RPMI7951 (cell line): ENCODE results near the genes C2orf92, TMEM131, CRACDL, MRPL30 and TXNDC9.

GRCh38 chr2:97669372-97669950 lies at the start of gene C2orf92:
TSS of gene C2orf92 (plus strand) at chr2:97669713.
- RAMPAGE, long total RNA: no peak

GRCh38 chr2:97995760-97996476 lies at the start of gene TMEM131:
TSS of gene TMEM131 (minus strand) at chr2:97995948.
- RAMPAGE, long total RNA: no peak

DNA sequence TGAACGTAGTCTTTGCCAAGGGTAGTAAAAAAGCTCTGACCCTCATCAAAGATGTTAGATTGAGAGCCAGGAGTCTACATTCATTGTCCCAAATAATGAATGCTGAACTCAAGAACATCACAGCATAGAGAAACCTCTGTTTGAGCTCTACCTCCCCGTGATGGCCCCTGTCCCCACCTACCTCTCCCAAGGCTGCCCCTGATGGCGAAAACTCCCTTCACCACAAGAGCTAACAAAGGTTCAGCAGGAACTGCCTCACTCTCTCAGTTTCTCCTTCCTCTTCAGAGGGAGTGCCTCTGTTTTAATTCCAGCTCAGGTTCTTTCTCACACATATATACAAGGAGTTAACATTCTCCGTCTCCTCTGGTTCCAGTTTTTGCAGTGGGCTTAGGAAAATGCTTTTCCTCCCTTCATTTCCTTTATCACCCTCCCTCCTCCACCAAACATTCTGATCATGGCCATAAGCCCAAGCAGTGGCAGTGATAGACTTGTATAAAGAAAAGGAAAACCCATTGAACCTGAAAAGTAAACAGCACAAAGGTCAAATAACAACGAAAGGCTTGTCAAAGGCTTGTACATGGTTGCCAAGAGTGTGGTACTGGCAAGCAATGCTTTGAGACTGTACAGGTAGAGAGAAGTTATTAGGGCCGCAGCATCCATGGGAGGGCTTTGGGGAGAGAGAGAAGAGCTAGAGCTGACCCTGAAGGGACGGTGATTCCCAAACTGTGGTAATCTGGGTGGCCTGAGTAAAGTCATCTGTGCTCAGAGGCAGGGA lies 2.3 kb upstream of the VWA3B start:
- RAMPAGE, long total RNA: no peak

DNA sequence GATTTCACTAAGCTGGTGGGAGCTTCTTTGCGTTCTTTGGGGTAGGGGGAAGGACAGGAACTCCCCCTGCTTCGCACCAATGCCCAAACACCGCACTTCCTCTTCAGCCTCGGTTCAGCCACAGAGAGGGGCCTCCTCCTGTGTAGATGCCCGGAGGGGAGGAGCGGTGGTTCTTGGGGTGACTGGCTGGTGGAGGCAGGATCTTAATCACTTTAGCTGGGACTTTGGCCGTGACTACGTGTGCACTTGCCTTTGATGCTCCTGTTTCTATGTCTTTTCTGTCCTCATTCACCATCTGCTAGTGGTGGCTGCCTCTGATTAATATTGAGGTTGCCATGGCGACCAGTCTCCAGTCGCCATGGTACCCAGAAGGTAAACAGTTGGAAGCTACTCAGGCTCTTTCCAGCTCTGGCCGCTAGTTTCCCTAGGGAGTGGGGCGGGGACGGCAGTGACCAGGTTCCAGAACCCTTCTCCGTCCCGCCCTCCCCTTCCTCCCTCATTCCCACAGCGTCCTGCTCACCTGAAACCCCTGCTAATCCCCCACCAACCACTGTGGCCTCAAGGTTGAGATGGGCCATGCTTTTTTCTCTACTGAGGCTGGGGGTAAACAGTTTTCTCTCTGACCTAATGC lies 1.9 kb downstream of the CNGA3 start:
- RAMPAGE, long total RNA: no peak

- RAMPAGE, long total RNA: no peak
Measured at GRCh38 chr2:98419779-98420563, 24.7 kb upstream of the INPP4A start.

DNA sequence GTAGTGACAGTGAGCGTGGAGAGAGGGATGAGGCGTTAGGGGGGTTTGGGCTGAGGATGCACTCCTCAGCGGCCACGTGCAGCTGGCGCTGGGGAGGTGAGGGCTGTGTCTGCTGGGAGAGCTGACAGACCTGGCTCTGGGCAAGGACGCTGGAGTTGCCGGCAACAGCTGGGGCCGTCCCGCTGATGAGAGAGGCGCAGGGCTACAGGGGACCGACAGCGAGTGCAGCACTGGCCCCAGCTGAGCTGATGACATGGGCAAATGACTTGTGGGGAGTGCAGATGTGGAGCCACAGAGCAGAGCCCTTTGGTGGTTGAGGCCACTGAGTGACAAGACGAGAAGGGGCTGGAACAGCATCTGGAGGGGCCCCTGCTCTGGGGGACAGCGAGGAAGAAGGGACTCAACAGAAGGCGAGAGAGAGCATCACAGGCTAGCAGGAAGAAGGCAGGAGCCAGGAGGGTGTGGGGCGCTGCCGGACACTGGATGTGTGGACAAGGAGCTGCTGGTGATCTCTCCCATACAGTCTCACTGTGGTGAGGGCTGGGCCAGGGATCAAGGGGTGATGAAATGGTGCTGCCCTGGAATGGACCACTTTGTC lies 38.3 kb downstream of the COA5 start:
- RAMPAGE, long total RNA: no peak

DNA sequence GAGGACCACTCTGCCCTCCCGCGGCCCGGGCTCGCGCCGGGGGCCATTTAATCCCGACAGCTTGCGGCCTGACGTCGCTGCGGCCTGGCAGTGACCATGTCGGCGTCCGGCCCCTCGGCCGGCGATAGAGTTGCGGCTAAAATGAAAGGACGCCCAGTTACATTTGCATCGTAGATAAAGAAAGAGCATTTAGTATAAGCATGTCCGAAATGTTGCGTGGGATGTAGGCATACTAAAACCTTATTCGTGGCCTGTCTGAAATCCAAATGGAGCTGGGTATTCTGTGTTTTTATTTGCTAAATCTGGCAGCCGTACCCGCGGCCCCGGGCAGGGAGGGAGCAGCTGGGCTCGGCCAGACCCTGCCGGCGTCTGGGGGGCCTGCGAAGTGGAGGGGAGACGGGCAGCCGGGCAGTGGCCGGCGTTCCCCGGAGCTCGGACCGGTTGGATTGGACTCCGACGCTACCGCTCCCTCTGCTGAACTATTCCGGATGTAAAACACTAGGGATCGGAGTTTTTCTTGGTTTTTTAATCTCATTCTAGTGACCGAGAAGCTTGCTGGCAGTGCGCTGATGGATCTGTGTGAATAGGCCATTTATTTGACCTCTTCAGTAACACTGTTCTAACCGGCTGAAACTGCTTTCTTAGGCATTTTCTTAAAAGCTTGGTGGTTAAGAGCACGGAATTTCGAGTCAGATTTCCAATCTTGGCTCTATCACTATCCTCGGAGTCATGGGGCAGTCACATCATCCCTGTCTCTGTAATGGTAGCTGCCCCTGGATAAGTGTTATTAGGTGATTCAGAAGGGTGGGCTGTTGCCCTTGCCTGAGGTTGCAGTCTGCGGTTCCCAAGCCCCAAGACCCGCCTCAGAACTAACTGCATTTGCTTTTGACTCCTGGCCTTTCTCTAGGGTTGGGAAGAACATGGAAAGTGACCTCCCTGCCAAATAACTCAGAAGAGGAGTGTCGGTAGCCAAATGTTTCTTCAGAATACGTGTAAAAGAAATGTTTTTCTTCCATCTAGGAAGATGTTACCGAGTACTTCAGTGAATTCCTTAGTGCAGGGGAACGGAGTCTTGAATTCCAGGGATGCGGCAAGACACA lies 697 bp downstream of the UNC50 start:
- RAMPAGE, long total RNA: no peak

DNA sequence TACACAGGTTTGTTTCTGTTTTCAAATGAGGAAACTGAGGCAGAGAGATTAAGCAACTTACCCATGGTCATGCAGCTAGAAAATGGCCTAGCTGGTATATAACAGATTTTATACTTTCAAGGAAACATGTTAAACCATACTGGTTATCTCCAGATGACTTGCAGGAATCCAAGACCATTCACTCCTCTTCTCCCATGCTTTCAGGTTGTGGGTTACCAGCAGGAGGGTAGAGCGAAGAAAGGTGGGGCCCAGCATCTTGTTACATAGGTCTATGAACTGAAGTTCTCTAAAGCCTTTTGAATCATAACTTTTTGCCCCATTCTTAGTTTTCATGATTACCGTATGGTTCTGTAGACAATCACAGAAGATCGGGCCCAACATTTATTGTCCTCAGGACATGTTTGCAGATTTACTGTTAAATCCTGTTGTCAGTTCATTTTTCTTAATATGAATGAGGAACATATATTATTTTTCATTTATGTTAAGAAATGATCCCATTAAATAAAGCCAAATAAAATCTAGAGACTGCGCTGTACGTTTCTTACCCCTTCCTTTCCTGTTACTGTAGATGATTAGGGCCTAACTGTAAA lies 8.4 kb downstream of the UNC50 start:
- RAMPAGE, long total RNA: no peak

DNA sequence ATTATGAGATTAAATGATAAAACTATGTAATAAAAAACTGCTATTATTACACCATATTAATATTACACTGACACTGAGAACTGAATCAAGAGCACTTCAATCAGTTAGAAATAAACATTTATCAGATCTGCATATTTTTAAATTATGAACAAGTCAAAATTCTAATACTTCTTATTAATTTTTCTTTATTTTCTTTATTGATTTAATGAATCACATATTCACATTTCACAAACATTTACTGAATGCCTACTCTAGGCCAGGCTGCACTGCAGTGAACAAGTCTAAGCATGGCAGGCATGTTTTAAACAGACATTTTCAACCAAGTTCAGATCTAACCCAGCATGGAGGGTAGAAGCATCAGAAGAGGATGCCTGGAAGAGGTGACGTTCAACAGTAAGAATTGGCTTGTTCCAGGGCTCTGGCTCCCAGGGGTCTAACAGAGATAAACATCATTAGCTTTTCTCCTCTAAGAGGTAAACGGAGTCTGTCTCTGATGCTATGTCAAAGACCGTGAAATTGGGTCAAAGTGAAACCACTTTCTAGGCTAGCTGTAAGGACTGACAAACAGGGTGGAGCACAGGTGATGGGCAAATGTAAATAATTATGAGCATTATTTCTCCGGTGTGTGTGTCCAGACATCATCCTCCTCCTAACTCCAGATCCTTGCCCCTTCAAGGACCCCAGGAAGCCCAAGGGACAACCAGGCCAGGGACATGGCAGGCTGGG lies 50.5 kb downstream of the UNC50 start:
- RAMPAGE, long total RNA: no peak

- RAMPAGE, long total RNA: no peak
Measured at GRCh38 chr2:98729559-98730099, 1.3 kb downstream of the MGAT4A start.

DNA sequence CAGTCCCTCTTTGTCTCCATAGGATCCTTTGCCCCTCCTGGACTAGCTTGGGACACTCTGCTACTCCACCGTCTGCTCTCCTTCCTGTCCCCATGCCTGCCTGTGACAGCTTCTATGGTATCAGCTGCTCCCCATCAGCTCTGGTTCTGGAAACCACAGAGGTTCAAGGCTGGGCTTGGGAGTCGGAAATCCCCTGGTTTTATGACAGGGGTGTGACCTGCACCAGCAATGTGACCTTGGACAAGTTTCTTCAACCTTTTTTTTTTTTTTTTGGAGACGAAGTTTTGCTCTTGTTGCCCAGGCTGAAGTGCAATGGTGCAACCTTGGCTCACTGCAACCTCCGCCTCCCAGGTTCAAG lies 35.3 kb upstream of the MGAT4A start:
- RAMPAGE, long total RNA: no peak

- RAMPAGE, long total RNA: no peak
Measured at GRCh38 chr2:98868891-98869827, 66.9 kb downstream of the CRACDL start.

DNA sequence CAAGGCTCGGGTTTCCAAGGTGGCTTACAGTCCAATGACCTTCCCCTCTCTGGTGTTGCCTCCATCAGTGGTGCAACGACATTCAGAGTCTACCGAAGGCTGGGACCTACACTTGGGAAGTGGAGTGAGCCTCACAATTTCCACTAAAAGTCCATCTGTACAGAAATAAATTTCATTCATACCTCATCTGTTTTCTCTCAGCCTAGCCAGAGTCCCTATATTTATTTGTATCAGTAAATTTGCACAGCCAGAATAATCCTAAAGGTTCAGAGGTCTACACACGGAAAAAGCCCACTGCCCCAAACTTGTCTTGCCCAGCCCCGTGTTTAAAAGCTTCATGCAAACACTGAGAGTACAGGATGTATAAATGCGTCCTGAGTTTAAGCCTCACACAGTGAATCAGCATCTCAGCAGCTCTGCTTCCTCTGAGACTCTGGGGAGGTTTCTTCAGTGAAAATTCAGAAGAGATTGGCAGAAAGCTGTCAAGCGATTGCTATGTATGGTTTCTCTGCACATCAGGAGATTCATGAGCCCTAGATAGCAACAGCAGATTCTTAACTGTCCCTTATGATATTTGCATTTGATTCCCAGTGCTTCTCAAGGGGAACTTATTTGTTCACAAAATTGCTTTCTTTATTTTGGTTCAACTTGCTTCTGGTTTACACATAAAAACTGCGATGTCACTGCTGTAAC lies 27.2 kb downstream of the CRACDL start:
- RAMPAGE, long total RNA: no peak

GRCh38 chr2:98935729-98936884 lies at the start of gene CRACDL:
TSS of gene CRACDL (minus strand) at chr2:98936225.
- RAMPAGE, long total RNA: no peak

- RAMPAGE, long total RNA: no peak
Measured at GRCh38 chr2:99140594-99140985, 917 bp upstream of the C2orf15 start.

- RAMPAGE, long total RNA: start-site peak on the minus strand at chr2:99180988-99181032, 173 and 26 reads in 2 replicates; start-site peak on the plus strand at chr2:99181115-99181208, 71 and 54 reads in 2 replicates
Measured at GRCh38 chr2:99180598-99181678, at the start of gene MRPL30. TSS of gene MRPL30 (plus strand) at chr2:99181184.

DNA sequence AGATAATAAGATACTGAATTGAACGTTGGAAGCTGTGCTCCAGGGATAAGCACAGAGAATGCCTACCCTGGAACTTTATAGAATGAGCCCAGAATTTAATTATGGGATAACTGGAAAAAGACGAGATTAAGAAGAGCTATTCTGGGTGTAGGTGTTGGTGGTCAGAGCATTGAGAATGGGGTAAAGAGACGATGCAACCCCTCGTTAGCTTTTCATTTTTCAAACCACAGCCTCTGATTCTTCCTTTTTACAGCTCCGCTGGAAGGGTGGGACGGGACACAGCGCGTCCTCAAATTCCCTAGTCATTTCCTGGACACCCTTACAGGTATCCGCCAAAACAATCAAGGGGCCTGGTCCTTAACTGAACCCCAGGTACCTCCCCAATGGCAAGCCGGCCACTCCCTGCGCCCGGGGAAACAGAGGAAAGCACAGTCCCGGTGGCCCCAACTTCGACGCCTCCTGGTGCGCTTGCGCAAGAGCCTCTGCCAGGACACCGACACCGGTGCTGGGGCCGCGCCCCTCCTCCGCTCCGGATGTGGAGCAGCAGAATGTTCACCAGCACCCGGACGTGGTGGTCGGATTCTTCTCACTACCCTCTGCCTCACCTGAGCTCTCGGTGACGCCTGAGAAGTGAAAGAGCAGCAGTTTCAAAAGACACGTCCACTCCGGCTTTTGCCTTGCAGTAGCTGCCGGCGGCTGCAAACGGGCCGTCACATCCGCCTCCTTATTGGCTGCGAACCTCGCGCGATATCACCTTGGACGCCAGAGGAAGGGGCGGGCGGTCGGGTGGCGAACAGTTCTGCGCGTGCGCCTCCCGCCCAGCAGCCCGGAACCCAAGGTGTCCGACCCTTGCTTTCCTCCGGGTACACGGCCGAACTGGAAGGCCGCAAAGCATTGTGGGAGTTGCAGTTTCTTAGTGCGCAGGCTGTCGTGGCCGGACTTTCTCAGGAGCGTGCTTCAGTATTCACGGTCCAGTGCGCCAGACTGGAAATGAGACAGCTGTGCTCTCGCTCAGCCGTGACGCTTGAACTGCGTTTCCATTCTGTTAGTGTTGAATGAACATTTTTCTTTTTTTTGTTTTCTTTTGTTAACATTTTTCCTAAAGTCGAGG lies at the start of gene TXNDC9:
TXNDC9 (minus strand) TSS at position 700 of the 1,111 bp plus-strand sequence.
- RAMPAGE, long total RNA: start-site peak on the minus strand centred at position 696 of the sequence, 37 bp wide, 727 and 214 reads in 2 replicates

DNA sequence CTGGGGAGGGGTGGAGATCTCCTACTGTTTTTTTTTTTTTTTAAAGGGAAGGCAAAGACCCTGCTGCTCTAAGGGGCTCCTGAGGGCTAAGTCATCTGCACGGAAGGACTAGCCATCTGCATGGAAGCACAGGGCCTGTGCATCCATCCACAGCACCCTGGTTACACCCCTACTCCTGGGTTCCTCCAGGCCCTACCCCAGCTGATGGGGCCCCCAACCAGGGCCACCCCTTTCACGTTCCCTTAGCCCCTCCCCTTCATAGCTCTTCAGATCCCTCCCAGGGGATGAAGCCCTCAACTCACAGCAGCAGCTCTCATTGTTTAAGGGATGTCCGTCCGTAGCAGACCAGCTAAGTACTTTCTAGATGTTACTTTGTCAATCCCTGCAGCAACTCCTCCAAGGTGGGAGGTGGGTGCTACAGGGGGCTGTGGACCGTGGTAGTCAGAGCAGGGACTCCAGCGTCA lies 186.2 kb upstream of the REV1 start:
- RAMPAGE, long total RNA: no peak

- RAMPAGE, long total RNA: no peak
Measured at GRCh38 chr2:100039608-100040185, 102.7 kb downstream of the AFF3 start.

DNA sequence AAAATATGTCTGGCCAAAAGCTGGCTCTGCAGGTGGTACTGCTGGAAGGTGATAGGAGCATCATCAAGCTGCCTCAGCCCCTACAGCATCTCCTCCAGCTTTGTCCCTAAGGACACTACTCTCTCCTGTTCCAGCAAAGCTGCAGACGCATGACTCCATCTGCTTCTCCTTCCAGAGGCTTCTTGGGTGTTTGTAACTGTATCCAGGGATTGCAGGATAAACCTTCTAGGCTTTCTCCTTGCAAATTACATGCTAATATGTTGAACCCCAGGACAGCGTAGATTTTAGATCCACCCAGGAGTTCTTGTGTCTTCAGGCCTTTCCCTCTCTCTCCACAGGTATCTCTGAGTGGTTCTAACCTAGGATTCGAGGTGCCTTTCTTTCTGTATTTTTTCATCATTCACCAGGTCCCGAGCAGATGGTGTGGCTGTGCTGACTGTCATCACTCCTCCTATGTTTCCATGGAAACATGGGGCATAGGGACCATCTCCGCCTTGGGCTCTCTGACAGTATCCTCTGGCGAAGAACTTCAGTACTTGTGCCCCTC lies 34.3 kb downstream of the AFF3 start:
- RAMPAGE, long total RNA: no peak